ENCODE measurements around a stretch of chr9.

- PRO-cap = no peak
- RAMPAGE, long total RNA = no peak
Measured at GRCh38 chr9:7957648-7958043, 158.1 kb upstream of the DMAC1 start.

- PRO-cap = no peak
- RAMPAGE, long total RNA = no peak
Measured at GRCh38 chr9:7983467-7984141, 184.0 kb upstream of the DMAC1 start.

- PRO-cap = no peak
- RAMPAGE, long total RNA = start-site peak on the plus strand at chr9:9442057-9442063, 75 reads
Measured at GRCh38 chr9:9441775-9442328, 1171.0 kb downstream of the PTPRD start.

DNA sequence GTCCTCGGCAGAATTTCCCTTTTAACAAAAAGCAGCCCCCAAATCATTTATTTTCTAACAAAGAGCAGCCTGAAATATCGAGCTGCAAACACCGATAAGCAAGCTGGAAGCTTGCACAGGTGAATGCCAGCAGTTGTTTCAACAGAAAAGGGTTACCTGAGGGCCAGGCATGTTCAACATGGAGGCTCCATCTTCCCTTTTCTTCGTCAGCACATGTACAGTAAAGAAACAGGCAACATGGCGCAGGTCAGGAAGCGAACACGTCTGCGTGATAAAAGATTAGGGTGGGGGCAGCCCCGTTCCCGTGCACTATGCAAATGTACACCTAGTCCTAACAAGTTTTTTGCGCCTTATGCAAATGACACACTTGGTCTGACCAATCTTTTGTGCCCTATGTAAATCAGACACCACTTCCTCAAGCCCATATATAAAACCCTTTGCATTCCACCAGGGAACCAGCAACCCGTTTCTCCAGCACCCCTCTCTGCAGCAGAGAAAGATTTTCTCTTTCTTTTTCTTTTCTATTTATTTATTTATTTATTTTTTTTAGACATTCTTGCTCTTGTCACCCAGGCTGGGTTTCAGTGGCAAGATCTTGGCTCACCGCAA is 452.1 kb upstream of the PTPRD start:
- PRO-cap = no peak
- RAMPAGE, long total RNA = no peak

GRCh38 chr9:11448985-11449203 is 836.1 kb upstream of the PTPRD start:
- PRO-cap = no peak
- RAMPAGE, long total RNA = no peak

GRCh38 chr9:12816738-12817424 is 42.1 kb downstream of the LURAP1L start:
- PRO-cap = no peak
- RAMPAGE, long total RNA = no peak

DNA sequence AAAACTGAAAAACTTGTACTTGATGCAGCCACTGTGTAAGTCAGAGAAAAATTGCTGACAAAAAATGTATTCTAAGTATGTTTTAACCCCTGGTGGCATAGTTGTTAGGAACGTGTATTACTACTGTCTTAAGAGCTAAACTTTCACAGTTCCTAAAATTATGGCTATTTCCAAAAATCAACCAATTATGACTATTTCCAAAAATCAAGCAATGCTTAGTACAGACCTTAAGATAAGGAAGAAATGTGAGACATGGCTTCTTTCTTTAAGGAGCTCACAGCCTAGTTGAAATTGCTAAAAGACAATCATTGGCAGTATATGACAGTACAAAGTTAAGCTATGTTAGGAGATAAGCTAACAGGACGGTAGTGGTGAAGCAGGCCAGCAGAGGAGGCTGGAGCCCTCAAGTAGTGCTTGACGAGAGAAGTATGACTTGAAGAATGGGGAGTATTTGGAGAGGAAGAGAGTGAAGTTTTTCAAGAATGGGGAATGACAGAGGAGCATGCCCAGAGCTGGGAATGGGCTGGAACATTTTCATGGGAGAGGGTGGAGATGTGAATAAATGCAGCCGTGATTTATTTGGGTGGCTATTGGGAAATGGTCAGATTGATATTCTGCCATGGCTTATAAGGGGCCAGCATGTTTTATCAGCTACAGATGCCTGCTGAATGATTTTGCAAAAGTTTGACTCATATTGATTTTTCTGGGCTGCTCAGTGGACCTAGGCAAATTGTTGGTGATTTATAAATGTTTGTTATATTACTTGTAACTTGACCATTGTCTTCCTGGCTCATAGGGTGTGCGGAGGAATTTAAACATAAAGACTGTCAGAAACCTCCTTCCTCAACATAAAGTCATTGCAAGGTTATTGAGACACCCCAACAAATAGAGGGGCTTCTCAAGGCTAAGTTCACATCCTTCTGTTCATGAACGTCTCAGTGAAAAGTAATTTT is 43.7 kb downstream of the LURAP1L start:
- PRO-cap = no peak
- RAMPAGE, long total RNA = no peak

- PRO-cap = no peak
- RAMPAGE, long total RNA = no peak
Measured at GRCh38 chr9:13431035-13431603, 151.6 kb upstream of the MPDZ start.

GRCh38 chr9:13491940-13492381 is 212.5 kb upstream of the MPDZ start:
- PRO-cap = no peak
- RAMPAGE, long total RNA = no peak

DNA sequence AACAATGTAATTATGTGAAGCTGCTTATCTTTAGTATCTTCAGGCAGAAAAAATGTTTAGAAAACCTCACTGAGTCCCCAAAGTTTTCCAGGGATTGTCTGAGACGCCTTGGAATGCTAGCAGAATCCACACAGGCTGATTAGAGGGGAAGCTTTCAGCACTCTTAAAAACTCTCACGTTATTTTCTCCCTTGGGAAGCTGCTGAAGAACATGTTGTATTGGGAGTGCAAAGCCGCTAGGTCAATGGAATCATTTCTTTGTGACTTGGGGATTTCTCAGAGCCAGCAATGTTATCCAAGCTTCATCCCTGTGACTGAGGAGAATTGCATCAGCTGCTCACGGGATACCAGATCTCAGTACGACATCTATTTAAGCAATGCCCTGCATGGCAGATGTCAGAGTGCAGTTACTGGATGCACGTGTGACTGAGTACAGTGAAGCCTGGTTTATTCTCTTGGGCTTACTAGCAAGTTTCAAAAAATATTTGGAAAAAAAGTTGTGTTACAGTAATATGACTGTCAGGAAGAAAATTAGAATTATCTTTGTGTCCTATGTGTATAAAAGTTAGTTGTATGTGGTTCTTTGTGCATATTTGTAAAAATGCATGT is 426.5 kb upstream of the MPDZ start:
- PRO-cap = unidirectional peak, plus-strand start at position 398 of the sequence
- RAMPAGE, long total RNA = no peak

GRCh38 chr9:14116052-14116413 is 197.9 kb downstream of the NFIB start:
- PRO-cap = no peak
- RAMPAGE, long total RNA = no peak

- PRO-cap = no peak
- RAMPAGE, long total RNA = start-site peak on the minus strand at chr9:14248349-14248434, 11 reads; start-site peak on the minus strand at chr9:14248617-14248871, 8 reads
Measured at GRCh38 chr9:14248213-14249036, 65.5 kb downstream of the NFIB start.

- PRO-cap = no peak
- RAMPAGE, long total RNA = no peak
Measured at GRCh38 chr9:14251211-14251700, 62.7 kb downstream of the NFIB start.

- PRO-cap = unidirectional peak, plus-strand start at chr9:14303793
- RAMPAGE, long total RNA = no peak
Measured at GRCh38 chr9:14303463-14303848, 10.5 kb downstream of the NFIB start.

DNA sequence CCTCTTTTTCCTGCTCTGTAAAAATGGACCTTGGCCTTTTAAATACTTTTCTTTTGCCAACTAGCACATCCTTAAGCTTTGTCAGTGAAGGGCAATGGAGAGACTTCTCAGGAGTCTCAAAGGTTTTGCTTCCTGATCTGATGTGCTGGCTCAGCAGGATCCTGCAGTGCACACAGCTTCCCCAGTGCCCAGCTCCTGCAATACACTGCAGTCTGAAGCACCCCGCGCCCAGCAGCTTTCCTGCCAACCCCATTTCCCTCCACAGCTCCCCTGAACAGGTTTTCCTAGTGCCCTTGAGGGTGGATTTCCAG is 8.2 kb downstream of the SNAPC3 start:
- PRO-cap = no peak
- RAMPAGE, long total RNA = no peak

DNA sequence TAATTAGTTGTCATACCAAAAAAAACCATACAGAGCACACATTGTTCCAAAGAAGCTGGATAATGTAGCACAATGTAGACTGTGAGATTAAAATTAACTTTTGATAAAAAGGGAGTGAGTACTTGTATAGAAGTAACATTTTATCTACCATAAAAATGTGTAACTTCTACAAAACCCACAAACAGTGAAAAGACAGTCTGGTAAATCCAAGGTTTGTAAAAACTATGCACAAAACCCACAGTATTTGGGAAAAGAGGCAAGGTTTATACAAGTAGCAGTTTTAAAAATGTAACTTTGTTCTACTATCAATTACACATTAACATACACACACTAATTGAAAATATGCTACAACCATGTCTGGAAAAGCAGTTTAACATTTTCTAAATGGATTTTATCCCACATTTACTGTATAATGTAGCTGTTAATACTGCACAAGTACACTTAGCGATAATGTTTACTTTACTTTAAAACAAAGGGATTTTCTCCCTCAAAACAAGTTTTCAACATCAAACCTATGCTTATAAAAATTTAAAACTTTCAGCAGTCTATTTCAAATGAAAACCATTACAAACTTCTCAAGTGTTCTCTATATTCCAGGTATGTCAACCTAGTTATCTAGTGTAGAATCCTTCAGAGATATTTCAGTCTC is 42.4 kb downstream of the SNAPC3 start:
- PRO-cap = no peak
- RAMPAGE, long total RNA = no peak

- PRO-cap = no peak
- RAMPAGE, long total RNA = start-site peak on the plus strand at chr9:15578851-15578963, 13 reads
Measured at GRCh38 chr9:15578790-15579074, 25.9 kb downstream of the CCDC171 start.

DNA sequence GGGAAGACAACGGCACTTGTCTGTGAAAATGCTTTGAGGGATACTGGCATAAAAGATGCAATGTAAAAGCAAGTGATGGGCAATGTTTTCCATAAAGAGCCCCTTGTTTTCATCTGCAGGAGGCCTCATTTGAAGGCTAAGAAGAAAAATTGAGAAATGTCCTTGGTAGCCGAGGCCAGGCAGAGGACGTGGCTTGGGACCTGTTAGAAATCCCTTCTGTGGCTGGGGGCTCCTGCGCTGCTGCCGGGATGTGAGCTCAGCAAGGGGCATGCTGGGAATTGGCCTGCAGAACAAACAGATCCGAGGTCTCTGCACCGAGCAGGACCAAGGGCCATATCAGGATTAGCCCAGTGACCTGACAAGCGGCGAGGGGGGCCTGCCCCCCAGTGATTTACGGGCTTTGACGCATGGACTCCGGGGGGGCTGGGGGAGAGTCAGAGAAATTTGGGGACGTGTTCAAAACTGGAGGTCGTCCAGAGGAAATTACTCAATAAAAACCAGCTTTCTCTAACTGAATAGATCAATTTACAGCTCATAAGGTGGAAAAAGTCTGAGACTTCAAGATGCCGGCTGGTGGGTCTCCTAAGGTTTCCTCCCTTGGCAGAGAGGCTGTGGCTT is 550.7 kb downstream of the CCDC171 start:
- PRO-cap = bidirectional peak, plus-strand start at position 535 of the sequence, minus-strand start at position 224 of the sequence
- RAMPAGE, long total RNA = no peak

- PRO-cap = bidirectional peak, plus-strand start at chr9:16140081, minus-strand start at chr9:16139928
- RAMPAGE, long total RNA = no peak
Measured at GRCh38 chr9:16139634-16140306, 586.9 kb downstream of the CCDC171 start.

GRCh38 chr9:16337273-16337864 is 533.1 kb downstream of the BNC2 start:
- PRO-cap = no peak
- RAMPAGE, long total RNA = no peak

Measured in vagina (tissue), 1 donor.